ENCODE results near the gene CLCN4.

- RRBS, result no CpG with 5 or more reads among the region's 4 CpGs
These were observed 55.6 kb upstream of the STS start for GRCh38 chrX:7091874-7092287.

- RRBS, result no CpG with 5 or more reads among the region's 2 CpGs
These were observed 729 bp upstream of the STS start for GRCh38 chrX:7146858-7147107.

GRCh38 chrX:8170594-8170863, 538 bp downstream of the VCX2 start:
- RRBS, result no CpG with 5 or more reads among the region's 18 CpGs

- RRBS, result no CpG with 5 or more reads among the region's 4 CpGs
These were observed 20.2 kb downstream of the GPR143 start for GRCh38 chrX:9745429-9745804.

DNA sequence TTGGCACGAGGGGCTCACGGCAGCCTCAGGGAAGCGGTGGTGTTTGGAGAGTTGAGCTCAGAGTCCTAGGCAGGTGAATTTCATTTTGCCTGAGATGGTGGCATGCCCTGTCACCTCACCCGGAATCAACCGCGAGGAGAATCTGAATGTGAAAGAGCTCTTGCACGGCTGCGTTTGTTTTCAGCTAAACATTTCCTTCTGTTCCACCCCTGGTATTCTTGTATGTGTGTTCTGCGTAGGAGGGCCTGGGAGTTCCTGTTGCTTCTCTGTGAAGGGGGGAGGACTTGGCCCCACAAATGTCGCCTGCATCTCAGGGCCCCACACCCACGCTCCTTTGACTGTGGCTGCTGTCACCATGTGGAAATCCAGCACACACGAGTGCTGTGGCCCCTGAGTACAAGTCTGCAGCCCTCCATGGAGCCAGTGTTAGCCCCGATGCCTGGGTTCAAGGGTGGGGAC, 45.8 kb upstream of the CLCN4 start:
- RRBS, result no CpG with 5 or more reads among the region's 13 CpGs

DNA sequence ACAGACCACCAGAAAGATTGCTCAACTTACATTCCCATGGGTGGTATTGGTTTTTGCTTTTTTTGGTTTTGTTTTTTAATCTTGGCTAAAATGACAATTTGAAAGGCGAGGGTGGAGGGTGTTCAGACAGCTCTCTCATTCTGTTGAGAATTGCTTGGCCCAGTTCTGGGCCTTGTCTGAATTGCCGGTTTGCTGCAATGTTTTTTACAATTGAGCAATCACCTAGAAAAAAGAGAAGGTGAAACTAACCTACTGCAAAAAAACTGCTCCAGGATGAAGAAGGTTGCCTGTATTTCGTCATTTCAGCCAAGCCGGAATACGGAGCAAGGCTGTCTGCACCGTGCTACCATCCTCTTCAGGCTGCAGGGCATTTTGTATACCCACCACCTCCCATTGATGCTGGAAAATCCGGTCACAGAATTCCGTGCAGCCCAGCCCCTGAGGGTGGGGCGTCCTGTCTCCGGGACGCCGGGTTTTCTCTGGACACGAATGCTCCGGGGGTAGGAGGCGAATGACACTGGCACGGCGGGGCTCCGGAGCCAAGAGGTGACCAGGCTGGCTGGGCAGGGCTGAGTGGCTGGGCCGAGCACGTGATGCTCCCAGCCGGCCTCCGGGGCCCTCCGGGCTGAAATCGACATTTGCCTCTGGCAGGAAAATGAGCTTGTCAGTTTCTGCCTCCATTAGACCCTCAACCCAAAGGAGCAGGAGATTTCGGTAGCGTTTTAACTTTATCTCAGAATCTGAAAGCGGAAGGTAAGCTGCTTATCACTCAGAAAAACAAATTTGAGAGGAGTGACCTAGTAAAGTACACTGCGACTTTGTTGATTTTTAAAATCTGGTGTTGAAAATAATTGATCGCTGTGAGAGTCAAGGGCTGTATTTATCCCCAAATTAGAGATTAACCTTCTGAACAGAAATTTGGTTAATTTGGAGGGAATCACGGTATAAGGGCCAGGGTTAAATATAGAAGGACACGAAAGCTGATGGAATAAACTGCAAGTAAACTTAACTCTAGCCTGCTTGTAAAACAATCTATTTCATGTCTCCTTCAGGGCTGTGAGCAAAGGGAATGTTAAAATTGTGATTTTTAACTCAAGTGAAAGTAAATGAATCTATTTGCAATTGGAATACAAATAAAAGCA, at the start of gene CLCN4:
TSS of gene CLCN4 (plus strand) at position 628 of the 1,142 bp plus-strand sequence.
- RRBS, result 4% methylated on average over 14 of the region's 31 CpGs

GRCh38 chrX:10197764-10198269, 41.0 kb downstream of the CLCN4 start:
- RRBS, result no CpG with 5 or more reads among the region's 7 CpGs

DNA sequence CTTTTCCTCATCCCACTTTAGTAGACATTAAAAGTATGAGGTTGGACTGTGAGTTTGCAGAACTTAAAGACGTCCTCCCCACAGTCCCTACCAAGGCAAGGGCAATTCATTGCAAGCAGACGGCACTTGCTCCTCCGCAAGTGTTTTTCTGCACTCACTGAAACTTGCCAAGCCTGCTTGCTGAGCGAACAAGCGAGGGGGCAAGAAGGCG, 1.6 kb downstream of the MID1 start:
- RRBS, result no CpG with 5 or more reads among the region's 6 CpGs

GRCh38 chrX:11295165-11295982, 2.2 kb downstream of the AMELX start:
- RRBS, result no CpG with 5 or more reads among the region's 4 CpGs

- RRBS, result no CpG with 5 or more reads among the region's 7 CpGs
These were observed 15.9 kb downstream of the AMELX start for GRCh38 chrX:11309160-11309548.

GRCh38 chrX:11461547-11461731, 168.2 kb downstream of the AMELX start:
- RRBS, result no CpG with 5 or more reads among the region's 3 CpGs

GRCh38 chrX:12079169-12079412, 59.2 kb upstream of the FRMPD4 start:
- RRBS, result no CpG with 5 or more reads among the region's 2 CpGs

DNA sequence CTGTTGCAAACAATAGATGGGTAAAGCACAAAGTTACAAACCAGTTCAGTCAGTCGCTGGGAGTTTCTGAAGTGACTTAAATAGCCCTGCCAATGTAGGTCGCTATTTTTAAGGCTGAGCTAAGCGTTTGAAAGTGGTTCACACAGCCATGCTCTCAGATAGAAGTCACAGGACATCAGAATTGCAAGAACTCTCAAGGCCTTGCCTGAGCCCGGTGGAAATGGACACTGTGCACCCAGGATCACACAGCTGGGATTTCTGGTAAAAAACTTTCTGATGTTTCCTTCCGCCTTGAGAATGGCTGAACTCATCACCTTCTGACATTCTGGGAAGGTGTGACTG, 296.4 kb upstream of the PRPS2 start:
- RRBS, result no CpG with 5 or more reads among the region's 5 CpGs

DNA sequence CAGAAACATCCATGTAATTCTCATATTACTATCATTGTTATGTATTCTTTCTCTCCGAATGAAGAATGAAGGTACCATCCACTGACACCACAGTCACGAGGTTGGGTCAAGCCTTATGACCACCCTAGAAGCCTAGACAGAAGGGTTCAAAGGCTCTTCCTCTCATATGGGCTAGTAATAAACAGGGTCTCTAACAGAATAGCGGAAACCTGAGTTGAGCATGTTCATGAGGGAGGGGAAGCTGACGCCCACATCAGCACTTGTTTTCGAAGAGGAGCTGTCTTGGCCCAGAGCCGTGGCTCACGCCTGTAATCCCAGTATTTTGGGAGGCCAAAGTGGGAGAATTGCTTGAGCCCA, 21.6 kb upstream of the TMSB4X start:
- RRBS, result no CpG with 5 or more reads among the region's 7 CpGs

GRCh38 chrX:12973972-12974231, 1.0 kb upstream of the TMSB4X start:
- RRBS, result no CpG with 5 or more reads among the region's 8 CpGs

DNA sequence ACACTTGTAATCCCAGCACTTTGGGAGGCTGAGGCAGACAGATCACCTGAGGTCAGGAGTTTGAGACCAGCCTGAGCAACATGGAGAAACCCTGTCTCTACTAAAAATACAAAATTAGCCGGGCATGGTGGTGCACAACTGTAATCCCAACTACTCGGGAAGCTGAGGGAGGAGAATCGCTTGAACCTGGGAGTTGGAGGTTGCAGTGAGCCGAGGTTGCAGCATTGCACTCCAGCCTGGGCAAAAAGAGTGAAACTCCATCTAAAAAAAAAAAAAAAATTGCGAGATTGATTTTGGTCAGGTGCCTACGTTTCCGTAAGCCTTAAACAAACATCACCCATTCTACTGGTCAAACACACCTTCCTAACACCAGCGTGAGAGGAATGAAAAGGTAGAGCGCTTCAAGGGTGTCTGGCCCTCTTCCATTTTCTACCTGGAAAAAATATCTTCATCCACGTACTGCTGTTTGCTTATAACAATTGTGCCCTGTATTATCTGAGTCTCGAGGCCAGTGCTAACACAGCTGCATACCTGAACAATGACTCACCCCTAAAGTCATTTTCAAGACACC, 13.7 kb downstream of the TMSB4X start:
- RRBS, result no CpG with 5 or more reads among the region's 11 CpGs

- RRBS, result no CpG with 5 or more reads among the region's 3 CpGs
These were observed 15.6 kb downstream of the FAM9C start for GRCh38 chrX:13028645-13029423.

DNA sequence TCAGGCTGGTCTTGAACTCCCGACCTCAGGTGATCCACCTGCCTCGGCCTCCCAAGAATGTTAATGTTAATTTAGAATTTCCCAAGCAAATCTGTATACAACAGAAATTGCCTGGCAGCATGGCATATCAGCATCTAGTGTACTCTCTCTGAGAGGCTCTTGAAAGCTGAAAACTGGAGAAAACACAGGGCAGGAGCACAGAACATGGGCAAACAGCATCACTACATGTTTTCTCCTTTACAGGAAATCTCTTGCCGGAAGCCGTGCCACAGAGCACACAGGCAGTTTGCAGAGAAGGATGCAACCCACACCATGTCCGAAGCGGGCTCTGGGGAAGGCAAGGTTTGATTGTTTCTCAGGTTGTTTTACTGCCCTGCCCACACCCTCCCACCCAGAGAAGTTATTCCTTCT, 41.0 kb upstream of the FAM9C start:
- RRBS, result no CpG with 5 or more reads among the region's 6 CpGs

GRCh38 chrX:13110290-13111415, 66.2 kb upstream of the FAM9C start:
- RRBS, result no CpG with 5 or more reads among the region's 12 CpGs

DNA sequence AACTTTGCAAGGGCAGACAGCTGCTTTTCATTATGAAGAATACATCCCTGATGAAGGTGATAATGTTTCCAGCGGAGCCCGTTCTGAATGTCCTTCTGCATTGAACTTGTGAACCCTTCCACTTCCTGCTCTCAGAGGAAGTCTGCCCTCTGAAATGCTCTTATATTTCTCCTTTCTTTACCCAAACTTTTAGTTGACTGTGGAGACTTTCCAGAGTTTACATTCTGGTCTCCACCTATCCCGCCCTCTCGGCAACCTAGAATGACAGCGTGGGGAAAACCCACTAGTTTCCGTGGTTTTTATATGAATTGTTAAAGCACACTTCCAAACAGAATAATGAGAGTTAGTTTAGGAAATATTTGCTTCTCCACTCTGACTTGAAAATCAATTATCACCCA, 123.5 kb upstream of the FAM9C start:
- RRBS, result no CpG with 5 or more reads among the region's 6 CpGs

All from amniotic epithelial cell (primary cell).